Placental pericyte (primary cell): ENCODE measurements around a stretch of chr5.

GRCh38 chr5:10590492-10591244 lies 26.8 kb downstream of the ANKRD33B start:
- CAGE, long polyA plus RNA: no peak

GRCh38 chr5:10607748-10608330 lies 44.0 kb downstream of the ANKRD33B start:
- CAGE, long polyA plus RNA: no peak

DNA sequence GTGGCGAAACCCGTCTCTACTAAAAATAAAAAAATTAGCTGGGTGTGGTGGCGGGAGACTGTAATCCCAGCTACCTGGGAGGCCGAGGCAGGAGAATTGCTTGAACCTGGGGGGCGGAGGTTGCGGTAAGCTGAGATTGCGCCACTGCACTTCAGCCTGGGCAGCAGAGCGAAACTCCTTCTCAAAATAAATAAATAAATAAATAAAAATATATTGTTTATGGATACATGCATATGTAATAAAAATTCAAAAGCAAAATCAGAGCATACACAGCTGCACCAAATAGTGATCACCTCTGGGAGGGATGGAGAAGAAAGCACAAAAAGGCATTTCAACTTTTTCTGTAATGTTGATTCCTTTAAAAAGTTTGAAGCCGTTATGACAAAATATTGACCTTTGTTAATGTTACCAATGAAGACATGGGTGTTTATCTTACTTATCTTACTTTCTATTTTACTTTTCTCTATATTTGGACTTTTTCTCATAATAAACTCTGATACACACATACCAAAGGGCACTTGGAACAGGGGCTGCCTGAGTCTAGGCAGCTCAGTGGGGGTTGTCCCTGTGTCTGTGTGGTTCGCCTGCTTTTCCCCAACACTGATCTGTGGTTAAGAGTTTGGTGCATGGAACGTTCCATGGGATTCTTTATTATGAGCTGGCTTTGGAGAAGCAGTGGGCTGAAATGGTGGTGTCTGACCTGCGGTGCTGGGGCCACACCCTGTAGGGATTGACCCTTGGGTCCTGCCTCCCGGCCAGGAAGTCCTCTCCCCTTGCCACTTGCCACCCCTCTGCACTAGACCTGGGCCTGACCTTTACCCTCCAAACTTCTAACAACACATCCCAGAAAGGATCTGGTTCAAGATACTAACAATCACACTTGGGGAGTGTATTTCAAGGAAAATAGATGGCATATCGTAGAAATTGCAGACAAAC lies 47.3 kb downstream of the ANKRD33B start:
- CAGE, long polyA plus RNA: no peak

DNA sequence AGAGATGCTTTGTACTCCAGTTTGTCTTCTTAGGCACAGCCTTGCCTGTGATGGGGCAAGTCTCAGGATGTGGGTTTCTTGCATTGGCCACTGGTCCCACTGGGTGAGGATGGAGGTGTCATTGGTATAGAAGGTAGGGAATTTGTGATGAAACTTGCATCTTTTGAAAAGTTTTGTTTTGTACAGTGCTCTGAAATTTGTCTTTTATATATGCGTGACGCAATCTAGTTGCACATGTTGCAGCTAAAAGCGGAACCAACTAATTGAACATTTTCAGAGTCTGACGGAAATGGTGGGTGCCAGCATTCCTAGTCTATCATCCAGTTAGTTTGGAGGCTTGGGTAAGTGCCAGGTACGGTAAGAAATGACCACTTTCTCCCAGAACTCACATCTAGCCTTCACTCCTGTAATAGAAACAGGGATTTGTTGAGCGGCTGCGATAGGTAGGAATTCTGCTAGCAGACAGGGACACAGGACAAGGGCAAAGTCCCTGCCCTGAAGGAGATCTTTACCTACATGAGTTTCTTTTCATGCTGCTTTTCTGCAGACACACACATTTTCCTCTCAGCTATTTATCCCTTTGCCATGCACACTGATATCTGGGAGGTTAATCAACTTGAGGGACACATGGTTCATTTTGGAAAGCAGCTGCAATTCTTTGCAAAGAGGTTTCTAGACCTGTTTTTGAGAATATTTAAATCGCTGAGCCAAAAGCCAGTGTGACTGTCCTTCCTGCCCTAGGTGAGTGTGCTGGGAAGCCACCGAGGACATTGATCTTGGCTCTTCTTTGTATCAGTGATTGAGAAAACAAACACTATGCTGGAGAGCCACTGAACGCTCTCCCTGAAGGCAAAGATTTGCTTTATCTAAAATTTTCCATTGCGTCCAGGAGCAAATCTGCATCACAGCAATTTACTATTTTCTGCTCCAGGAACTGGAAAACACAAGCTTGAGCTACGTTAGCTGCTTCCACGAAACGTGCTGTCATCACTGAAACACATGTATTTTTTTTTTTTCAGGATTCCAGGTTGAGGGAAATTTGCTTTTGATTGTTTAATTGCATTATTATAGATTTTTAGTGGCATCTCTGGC lies 89.7 kb downstream of the DAP start:
- CAGE, long polyA plus RNA: no peak

- CAGE, long polyA plus RNA: no peak
These were observed 64.2 kb downstream of the DAP start for GRCh38 chr5:10696797-10697336.

GRCh38 chr5:10702203-10702596 lies 58.8 kb downstream of the DAP start:
- CAGE, long polyA plus RNA: no peak

DNA sequence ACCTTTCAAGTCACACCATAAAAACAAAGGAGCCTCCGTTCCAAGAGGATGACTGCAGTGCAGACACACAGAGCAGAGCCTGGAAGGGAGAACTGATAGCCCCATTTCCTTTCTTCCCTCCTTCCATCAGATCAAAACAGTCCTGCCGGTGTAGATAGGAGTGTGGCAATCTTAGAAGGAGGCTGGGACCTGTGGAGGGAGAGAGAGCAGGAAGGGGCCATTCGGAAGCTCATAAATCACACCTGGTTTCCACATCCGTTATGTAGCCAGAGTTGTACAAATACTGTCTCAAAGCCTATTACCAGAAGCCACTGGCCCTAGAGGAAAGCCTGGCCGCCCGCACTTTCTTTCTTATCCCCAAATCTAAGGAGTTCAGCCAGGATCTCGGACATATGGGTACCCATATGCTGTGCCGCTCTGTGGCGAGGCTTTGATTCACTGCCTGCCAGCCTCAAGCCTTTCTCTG lies 26.9 kb downstream of the DAP start:
- CAGE, long polyA plus RNA: no peak

- CAGE, long polyA plus RNA: no peak
These were observed 14.4 kb downstream of the DAP start for GRCh38 chr5:10746585-10747093.

DNA sequence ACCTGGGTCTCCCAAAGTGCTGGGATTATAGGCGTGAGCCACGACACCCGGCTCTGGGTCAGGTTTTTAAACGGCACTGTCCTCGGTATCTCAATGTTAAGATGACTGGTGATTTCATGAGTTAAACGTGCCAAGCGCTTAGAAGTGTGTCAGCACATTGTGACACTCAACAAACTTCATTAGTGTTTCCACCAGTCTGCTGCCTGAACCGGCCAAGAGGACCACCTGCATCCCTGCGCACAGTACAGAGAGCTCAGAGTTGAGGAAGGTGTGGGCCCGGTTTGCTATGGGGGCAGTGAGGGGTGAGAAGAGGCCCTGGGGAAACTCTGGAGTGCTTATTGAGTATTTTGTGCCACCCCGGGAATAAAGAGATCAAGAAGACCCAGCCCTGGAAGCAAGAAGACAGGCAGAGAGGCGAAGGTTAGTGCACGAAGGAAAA lies 3.5 kb downstream of the DAP start:
- CAGE, long polyA plus RNA: no peak

- CAGE, long polyA plus RNA: no peak
These were observed 355.0 kb downstream of the CTNND2 start for GRCh38 chr5:11549283-11549546.

GRCh38 chr5:11760850-11761330 lies 143.4 kb downstream of the CTNND2 start:
- CAGE, long polyA plus RNA: no peak

DNA sequence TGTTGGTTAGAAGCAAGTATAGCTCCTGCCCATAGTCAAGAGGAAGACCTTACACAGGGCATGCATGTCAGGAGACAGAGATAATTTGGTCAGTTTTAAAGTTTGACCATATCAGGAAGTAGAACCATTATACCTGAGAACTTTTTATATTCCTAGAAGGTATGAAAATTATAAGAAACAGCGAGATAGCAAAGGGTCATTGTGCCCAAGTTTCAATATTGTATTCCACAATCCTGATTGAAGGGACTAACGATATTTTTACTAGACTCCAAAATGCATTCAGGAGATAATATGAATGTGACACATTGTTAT lies 984.1 kb upstream of the CTNND2 start:
- CAGE, long polyA plus RNA: no peak

- CAGE, long polyA plus RNA: no peak
These were observed 590.1 kb downstream of the DNAH5 start for GRCh38 chr5:13354476-13354737.

- CAGE, long polyA plus RNA: no peak
These were observed 20.9 kb downstream of the TRIO start for GRCh38 chr5:14163854-14164577.

DNA sequence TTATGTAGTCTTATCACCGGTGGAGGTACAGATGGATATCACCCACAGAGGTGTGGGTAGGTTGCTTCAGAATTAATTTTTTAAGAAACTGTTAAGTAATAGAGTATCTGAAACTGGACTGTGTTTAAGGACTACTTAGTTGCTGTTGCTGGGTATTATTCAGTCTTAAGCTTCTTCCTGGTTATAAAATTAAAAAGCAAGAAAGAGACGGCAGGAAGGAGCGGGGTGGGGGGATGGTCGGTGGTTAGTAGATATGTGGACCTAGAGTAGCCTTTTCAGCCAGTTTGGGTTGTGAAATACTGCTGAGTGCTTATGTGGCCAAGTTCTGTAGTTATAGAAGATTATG lies 28.4 kb downstream of the TRIO start:
- CAGE, long polyA plus RNA: no peak

GRCh38 chr5:14183638-14183926 lies 40.4 kb downstream of the TRIO start:
- CAGE, long polyA plus RNA: no peak

GRCh38 chr5:14183927-14184511 lies 40.9 kb downstream of the TRIO start:
- CAGE, long polyA plus RNA: no peak

- CAGE, long polyA plus RNA: no peak
These were observed 44.6 kb downstream of the TRIO start for GRCh38 chr5:14187407-14188495.

GRCh38 chr5:14200258-14200739 lies 57.2 kb downstream of the TRIO start:
- CAGE, long polyA plus RNA: no peak

- CAGE, long polyA plus RNA: no peak
These were observed 65.9 kb downstream of the TRIO start for GRCh38 chr5:14208930-14209573.